Peritoneum (tissue), 1 donor: Measurements from ENCODE around the genes ARHGEF38, GSTCD, SEC24B and EGF.

- PRO-cap, result no peak
These were observed 121.1 kb downstream of the PPA2 start for GRCh38 chr4:105352825-105353153.

DNA sequence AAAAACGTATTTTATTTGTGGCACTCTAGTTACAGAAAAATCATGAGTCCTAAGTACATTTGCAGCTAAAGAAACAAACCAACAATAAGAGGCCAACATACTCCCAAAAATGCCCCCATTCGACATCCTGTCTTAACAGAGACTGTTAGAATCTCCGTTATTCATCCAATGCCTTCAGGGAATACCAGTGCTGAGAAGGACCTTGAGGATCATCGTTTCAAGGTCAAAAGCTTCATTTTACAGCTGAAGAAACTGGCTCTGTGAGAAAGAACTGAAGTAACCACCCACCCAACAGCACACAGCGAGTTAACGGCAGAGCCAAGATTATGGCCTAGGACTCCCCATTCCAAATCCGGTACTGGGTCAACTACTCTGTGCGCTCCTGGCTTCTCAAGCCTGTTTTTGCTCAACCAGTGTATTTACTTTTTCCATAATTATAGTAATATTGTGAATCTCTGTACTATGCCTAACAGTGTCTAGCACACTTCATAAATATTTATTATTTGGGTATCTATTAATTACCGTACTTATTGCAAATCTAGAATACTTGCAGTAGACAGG lies 1.9 kb downstream of the PPA2 start:
- PRO-cap, result no peak

DNA sequence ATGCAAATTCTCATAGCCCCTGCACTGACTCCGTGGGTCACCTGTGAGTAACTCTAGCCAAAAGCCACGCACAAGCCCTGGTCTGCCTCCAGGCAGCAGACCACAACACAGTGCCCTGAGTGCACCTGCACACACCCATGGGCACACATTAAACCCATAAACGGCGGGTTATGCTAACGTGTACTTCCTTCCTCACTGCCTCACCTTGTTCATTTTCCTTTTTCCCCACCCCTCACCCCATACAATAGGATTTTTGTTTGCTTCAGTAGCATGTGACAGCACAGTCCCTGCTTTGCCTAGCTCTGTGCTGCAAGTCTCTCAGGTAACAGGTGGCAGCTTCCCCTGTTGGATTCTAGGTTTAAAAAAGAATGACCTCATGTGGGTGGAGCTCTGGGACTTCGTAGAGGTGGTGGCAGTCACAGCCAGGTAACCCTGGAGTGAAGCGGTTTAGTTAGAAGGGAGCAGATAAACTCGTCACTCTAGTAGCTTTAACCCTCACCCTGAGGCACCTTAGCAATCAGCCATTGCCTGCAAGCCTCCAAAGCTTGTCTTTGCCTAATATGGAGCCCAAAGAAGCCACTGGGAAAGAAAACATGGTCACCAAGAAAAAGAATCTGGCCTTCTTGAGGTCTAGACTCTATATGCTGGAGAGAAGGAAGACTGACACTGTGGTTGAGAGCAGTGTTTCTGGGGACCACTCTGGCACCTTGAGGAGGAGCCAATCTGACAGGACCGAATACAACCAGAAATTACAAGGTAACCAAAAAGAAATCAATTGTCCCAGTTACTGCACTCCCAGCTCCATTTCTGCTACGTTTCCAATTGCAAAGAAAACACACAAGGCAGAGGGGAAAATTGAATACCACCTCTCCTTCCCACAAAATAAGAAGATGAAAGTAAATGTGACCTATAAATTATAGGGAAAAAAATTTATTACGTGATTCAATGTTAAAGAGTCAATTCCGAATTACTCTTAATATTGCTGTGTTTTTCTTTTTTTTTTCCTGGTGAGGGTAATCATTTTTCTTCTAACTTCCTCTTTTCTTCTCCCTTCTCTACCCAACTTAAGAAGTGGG lies at the start of gene ARHGEF38:
TSS of gene ARHGEF38 (plus strand) at position 415 of the 1,076 bp plus-strand sequence.
- PRO-cap, result no peak

- PRO-cap, result no peak
These were observed 1.8 kb downstream of the ARHGEF38 start for GRCh38 chr4:105554248-105554623.

DNA sequence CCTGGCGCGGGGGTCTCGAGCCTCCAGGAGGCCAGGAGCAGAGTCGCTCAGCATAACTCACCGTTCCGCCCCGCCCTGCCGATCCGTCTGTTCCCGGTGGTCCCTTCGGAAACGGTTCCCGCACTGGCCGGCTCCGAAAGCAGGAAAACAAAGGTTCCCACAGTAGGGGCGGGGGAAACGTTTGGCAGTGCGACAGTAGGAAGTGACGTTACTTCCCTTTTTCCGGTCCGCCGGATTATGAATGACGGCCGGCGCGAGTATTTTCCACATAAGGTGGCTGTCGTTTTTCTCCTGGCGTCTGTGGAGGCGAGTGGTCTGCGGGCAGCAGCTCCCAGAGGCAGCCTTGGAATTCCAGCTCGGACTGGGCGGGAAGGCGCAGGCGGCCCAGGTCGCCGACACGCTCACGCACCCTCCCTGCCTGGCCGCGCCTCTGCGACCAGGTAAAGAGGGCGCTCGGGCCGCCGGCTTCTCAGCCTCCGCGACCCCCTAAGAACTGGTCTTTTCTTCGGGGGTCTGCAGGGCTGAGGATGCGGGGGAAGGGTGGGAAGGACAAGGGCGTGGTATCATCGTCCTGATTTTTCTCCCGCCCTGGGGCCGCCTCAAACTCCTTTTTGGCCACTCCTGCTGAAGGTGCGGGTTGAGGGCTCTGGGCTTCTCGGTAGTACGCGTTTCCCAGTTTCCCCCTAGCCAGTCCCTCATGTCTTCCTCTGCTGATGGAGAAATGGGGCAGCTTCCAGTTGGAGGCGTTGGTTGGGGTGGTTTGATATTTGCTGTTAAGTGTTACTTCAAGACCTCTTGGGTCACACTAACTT lies at the start of gene GSTCD:
TSS of gene GSTCD (plus strand) at position 208 of the 812 bp plus-strand sequence.
- PRO-cap, result bidirectional peak, plus-strand start at position 298 of the sequence, minus-strand start at position 85 of the sequence

DNA sequence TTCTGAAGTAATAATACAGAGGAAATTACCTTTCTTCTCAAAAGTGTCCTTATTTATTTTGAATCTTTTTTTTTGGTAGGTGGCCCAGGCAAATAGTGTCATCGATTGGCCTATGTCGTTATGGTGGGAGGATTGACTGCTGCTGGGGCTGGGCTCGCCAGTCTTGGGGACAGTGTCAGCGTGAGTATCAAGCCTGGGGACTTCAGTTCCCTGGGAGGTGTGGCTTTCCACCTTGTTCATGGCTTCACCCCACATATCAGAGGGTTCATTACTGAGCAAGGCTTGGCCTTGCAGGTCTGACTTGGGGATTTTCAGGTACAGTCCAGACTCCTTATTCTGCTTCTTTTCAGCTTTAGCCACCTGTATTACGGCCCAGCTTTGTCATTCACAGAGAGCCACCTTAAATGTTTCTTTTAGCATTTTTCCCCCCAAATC lies 2.6 kb downstream of the NPNT start:
- PRO-cap, result no peak

DNA sequence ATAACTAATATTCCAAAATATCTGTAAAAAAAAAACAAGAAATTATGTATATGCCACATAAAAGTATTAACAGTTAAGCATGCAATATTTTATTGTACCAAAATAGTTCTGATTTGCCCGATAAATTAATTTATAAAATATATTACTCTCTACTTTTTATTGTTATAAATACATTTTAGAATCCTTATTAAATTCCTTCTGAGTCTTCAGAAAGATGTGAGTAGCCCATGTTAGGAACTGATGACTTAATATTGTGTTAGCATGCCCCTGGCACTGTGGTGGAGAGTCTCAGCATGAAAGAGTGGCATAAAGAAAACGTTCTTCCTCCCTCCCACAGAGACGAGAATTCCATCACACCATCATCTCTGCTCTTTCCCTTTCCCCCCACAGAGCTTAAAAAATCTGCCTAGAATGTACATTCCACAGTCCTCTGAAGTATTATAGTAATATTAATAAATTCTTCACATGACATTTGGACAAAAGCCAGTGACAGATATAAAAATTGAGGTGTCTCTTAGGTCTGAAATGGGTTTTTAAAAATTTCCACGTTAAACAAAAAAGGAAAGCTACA lies 117.8 kb upstream of the DKK2 start:
- PRO-cap, result no peak

- PRO-cap, result no peak
These were observed 55.3 kb downstream of the LEF1 start for GRCh38 chr4:108113232-108113980.

GRCh38 chr4:108622899-108623352 lies 2.5 kb downstream of the RPL34 start:
- PRO-cap, result no peak

- PRO-cap, result no peak
These were observed 14.6 kb upstream of the OSTC start for GRCh38 chr4:108635622-108636438.

DNA sequence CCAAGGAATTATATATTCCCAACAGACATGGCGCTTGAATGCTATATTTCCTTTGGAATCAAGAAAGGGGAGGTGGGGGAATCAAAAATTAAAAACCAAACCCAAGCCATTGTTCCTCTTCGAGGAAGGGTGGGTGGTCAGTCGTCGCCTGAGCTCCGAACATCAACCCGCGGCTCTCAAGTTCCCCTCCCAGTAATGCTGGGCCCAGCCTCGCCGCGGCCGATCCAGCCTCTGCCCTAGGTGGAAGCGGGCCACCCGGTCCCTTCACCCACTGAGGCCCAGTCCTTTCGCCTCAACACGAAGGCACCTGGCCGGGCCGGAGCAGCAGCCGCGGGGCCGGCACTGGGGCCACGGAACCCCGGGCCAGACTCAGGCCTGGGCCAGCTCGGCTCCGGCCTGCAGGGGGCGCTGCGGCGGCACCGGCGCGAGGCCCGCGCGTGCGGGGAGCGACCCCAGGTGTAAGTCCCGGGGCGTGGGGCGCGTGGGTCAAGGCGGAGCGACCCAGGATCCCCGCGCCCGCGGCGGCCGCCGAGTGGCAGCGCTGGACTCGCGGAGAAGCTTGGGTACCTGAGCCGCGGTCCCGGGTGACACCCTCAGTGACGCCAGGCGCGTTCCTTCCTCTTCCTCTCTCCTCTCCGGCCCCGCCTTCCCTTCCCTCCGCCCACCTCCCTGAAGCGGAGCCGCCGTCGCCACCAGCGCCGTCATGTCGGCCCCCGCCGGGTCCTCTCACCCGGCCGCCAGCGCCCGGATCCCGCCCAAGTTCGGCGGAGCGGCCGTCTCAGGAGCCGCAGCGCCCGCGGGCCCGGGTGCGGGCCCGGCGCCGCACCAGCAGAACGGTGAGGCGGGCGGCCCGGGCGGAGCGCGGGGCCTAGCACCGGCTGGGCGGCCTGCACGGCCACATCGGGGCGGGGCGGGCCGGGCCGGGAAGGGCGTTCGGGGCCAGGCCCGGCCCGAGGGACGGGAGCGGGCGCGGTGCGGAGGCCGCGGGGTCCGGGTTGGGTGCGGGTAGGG lies at the start of gene SEC24B:
TSS of gene SEC24B (plus strand) at position 649 of the 1,011 bp plus-strand sequence.
- PRO-cap, result bidirectional peak, plus-strand start at position 831 of the sequence, minus-strand start at position 543 of the sequence

DNA sequence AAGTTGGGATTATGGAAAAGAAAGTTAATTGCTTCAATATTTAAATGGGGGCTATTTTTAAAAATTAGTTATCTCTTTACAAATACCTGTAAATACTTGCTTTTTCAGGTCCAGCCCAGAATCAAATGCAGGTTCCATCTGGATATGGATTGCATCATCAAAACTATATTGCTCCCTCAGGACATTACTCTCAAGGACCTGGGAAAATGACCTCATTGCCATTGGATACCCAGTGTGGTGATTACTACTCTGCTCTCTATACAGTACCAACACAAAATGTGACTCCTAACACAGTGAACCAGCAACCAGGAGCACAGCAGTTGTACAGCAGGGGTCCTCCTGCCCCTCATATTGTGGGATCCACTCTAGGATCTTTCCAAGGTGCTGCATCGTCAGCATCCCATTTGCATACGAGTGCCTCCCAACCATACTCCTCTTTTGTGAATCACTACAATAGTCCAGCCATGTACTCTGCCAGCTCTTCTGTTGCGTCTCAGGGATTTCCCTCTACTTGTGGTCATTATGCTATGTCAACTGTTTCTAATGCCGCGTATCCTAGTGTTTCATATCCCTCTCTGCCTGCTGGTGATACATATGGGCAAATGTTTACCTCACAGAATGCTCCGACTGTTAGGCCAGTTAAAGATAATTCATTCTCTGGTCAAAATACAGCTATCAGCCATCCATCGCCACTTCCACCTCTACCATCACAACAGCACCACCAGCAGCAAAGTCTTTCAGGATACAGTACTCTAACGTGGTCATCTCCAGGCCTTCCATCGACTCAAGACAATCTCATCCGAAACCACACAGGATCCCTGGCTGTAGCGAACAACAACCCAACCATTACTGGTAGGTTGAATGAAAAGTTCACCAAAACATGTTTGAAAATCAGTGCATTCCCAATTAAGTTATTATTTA lies 29.4 kb downstream of the SEC24B start:
- PRO-cap, result no peak

GRCh38 chr4:109912540-109913606 lies at the start of gene EGF:
Gene EGF (plus strand): TSS chr4:109912883.
- PRO-cap, result no peak

- PRO-cap, result no peak
These were observed 73.2 kb downstream of the EGF start for GRCh38 chr4:109985979-109986270.

DNA sequence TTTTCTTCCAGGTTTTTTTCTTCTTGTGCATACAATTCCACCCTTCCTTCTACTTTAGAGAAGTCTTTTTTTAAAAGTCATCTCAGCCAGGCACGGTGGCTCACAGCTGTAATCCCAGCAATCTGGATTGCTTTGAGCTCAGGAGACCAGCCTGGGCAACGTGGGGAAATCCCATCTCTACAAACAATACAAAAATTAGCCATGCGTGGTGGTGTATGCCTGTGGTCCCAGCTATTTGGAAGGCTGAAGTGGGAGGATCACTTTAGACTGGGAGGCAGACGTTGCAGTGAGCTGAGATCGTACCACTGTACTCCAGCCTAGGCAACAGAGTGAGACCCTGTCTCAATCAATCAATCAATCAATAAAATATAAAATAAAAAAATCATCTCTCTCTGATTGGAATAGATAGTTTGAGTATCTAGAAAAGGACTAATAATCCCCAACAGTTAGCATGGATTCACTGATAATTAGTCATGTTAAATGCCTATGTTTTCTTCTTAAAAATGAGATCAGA lies 14.7 kb downstream of the ELOVL6 start:
- PRO-cap, result no peak

GRCh38 chr4:110287117-110287451 lies 88.7 kb upstream of the ELOVL6 start:
- PRO-cap, result no peak

DNA sequence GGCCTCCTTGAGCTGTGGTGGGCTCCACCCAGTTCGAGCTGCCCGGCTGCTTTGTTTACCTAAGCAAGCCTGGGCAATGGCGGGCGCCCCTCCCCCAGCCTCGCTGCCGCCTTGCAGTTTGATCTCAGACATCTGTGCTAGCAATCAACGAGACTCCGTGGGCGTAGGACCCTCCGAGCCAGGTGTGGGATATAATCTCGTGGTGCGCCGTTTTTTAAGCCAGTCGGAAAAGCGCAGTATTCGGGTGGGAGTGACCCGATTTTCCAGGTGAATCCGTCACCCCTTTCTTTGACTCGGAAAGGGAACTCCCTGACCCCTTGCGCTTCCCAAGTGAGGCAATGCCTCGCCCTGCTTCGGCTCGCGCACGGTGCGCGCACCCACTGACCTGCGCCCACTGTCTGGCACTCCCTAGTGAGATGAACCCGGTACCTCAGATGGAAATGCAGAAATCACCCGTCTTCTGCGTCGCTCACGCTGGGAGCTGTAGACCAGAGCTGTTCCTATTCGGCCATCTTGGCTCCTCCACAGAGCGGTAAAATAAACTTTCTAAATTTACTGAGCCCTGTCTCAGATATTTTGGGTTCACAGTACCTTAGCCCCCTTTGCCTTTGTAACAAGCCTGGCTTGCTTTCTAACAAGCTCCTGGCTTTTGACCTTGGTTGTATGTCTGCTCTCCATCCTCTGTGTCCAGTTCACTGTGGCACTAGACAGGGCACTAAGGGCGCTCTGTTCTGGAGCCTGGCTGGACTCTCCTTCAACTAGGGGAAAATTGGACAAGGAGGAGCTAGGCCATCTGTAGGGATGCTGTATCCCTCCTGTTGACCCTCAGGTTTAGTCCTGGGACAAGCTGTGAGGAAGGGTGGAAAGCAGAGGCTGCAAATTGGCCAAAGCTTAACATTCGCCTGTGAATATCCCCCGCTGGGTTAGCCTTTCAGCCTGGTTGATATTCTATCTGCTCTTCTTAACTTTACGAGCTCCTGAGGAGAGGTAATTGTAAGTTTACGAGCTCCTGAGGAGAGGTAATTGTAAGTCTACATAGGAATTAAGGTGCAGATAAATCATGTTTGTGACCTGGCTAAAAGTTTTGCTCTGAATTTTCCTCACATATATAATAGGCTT lies 64.7 kb upstream of the ENPEP start:
- PRO-cap, result no peak

DNA sequence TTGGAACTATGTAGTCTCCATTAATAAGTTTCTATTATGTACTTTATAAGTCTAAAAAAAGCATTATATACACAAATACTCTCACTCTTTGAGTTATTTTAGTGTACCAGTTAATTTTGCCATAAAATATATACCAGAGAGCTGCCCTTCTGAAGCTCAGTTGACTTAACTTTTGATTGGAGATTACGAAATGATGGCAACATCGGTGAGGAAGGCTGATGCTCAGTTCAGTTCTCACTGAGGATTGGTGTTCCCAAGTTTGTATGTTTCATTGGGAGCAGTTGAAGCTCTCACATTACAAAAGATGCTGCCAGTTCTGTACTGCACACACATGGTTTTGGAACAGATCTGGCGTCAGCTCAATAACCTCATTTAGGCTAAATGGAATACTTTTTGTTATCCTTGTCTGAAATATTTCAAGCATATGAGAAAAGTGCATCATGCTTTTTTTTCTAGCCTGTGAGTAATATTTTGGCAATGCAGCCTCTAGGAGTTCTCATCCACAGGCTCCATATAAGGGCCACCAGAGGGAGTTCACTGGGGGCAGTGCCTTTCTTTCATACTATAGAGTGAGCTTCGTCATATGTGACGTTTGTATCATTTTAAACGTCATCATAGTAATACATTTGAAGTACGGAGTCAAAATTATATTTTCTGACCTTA lies 4.1 kb downstream of the ENPEP start:
- PRO-cap, result no peak

GRCh38 chr4:110515587-110516177 lies 39.7 kb downstream of the ENPEP start:
- PRO-cap, result no peak

DNA sequence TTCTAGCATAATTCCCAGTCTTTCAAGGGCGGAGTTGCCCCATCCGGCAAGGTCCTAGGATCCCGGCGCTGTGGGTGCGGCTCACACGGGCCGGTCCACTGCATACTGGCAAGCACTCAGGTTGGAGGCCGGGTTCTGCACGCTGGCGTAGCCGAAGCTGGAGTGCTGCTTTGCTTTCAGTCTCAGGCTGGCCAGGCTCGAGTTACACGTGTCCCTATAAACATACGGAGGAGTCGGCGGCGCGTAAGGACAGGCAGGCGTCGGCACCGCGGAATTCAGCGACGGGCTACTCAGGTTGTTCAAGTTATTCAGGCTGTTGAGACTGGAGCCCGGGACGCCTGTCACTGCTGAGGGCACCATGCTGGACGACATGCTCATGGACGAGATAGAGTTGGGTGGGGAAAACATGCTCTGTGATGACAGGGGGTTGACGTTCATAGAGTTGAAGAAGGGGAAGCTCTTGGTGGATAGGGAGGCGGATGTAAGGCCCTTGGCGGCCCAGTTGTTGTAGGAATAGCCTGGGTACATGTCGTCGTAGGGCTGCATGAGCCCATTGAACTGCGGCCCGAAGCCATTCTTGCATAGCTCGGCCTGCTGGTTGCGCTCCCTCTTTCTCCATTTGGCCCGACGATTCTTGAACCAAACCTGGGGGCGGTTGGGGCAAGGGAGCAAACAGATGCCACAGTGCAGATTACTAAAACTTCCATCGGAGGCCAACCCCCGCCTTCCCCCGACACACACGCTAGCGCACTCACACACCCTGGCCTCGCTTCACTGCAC lies 4.6 kb downstream of the PITX2 start:
- PRO-cap, result no peak